ENCODE measurements around a stretch of chr6.

DNA sequence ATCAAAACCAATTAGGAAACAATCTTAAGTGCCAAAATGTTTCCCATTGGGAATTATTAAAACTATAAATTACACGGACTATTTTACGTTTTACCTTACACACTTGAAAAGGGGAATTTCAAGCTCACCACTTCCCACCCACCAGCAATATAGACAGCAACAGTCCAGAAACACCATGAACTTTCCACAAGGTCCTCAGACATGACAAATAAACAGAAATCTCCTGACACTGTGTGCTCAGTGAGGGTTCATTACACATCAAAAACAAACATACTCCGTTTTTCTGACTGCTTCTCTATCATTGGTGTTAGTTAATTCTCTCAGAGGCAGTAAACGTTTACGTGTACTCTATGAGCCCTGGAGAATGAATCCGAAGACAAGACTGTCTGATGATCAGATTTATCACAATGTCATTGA, 86.2 kb downstream of the ALDH8A1 start:
- RRBS = no CpG with 5 or more reads among the region's 6 CpGs

DNA sequence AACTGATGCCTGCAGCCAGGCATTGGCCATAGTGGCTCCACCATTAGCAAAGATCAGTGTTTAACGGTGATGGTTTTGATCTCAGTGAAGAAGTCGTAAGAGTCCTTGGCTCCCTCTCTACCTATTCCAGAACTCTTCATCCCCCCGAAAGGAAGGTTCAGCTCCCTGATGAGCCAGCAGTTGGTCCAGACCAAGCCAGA, 31.6 kb downstream of the ALDH8A1 start:
- RRBS = no CpG with 5 or more reads among the region's 3 CpGs

- RRBS = no CpG with 5 or more reads among the region's 5 CpGs
Observed at GRCh38 chr6:134928108-134928724, 21.7 kb downstream of the ALDH8A1 start.

DNA sequence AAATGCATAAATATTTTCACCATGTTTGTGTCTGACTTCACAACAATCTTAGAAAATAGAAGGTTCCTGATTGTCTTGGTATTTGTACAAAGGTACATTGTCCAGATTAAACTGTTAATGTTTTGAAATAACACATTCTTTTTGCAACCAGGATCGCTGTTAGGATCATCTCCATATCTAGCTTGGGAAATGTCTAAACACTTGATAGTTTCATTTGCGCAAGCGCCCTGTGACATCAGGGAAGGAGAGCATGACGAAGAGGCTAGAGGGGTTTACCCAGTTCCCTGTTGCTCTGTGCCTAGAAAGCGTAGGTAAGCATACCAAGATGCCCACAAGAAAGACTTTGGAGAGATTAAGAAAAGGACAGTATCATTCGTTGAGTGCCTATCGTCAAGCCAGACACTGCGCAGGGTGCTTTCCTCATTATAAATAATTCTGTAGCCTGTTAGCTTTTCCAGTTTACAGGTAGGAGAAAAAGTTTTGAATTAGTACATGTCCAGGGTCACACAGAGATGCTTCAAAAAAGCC, 19.4 kb downstream of the ALDH8A1 start:
- RRBS = no CpG with 5 or more reads among the region's 8 CpGs

- RRBS = no CpG with 5 or more reads among the region's 3 CpGs
Observed at GRCh38 chr6:134948529-134949135, 1.3 kb downstream of the ALDH8A1 start.

GRCh38 chr6:135037085-135037618, 17.5 kb downstream of the HBS1L start:
- RRBS = no CpG with 5 or more reads among the region's 5 CpGs

DNA sequence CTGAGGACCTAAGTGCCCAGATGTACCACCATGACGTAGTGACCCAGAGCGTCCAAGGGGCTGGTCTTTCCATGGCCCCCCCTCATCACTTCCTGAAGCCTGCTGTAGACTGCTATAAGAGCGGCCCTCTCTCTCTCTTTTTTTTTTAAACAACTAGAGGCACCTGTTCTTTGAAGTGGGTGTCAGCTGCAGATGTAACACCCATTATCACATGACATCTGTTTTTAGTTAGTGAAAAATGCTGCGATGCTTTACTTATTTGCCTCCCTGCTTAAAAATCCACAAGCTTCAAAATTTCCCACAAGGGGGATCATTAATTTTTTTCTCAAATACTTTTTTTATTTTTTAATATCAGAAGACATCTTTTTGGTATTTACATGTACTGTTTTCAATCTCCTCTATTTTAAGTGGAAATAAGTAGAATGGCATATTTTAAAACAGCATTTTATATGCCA, 48.3 kb upstream of the HBS1L start:
- RRBS = no CpG with 5 or more reads among the region's 4 CpGs

DNA sequence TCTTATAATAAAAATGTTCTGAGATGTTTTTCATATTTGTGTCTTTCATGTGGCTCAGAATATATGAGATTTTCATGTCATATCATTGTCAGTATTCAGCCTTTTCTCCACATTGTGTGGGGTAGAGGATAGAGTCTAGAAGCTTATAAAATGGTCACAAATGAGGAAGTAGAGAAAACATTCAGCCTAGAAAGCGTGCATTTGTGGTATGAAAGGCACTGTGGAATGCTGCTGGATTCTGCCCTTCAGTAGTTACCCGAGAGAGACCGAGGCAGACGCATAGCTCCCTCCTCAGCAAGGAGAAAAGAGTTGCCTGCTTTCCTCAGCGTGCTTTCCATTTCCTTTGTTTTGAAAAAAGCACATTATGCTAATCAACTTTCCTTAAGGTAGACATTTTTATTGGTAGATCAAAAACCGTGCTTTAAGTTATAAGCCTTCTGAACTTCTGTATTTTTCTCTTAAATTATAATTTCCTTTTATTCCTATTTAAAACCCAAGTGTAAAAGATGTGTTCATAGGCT, 28.7 kb downstream of the MYB start:
- RRBS = no CpG with 5 or more reads among the region's 6 CpGs

DNA sequence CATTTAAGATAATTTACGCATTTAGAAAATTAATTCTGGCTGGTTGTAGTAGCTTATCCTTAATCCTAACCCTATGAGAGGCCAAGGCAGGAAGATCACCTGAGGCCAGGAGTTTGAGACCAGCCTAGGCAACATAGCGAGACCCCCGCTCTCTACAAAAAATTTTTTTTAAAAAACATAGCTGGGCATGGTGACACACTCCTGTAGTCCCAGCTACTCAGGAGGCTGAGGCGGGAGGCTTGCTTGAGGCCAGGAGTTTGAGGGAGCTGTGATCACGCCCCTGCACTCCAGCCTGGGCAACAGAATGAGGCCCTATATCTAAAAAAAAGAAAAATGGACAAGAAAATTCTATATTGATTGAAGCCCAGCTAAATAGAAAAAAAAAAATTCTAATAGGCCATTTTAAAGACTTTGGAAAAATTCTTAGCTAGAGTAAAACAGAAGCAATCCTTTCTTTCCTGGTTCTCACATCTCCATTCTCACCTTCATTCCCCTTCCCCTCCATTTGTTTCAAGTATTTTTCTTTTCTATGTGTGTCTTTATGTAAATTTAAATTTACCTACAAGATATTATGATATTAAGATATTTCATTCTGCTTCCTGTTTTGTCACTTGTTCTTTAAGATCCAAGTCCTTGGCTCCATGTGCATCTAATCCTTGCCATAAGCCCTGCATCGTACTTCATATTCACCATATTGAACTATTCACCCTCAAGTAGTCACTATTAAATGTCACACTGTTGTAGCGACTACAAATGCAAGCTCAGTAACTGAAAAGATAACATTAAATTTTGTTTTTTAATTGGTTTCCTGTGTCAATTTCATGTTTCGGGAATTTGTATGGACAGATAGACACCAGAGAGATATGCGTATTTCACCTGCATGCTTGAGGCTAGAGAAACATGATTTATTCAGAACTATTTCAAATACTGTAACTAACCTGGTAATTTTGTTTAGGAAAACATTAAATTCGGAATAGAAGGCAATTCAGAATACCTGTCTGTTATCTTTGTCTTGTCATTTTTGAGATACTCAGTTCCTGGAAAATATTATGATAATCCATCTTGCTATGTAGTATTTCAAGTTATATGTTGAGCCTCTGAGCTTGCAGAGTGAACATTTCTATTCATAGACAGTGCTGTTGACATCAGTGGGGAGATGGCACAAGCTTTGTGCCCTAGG, 33.2 kb downstream of the MYB start:
- RRBS = no CpG with 5 or more reads among the region's 10 CpGs

DNA sequence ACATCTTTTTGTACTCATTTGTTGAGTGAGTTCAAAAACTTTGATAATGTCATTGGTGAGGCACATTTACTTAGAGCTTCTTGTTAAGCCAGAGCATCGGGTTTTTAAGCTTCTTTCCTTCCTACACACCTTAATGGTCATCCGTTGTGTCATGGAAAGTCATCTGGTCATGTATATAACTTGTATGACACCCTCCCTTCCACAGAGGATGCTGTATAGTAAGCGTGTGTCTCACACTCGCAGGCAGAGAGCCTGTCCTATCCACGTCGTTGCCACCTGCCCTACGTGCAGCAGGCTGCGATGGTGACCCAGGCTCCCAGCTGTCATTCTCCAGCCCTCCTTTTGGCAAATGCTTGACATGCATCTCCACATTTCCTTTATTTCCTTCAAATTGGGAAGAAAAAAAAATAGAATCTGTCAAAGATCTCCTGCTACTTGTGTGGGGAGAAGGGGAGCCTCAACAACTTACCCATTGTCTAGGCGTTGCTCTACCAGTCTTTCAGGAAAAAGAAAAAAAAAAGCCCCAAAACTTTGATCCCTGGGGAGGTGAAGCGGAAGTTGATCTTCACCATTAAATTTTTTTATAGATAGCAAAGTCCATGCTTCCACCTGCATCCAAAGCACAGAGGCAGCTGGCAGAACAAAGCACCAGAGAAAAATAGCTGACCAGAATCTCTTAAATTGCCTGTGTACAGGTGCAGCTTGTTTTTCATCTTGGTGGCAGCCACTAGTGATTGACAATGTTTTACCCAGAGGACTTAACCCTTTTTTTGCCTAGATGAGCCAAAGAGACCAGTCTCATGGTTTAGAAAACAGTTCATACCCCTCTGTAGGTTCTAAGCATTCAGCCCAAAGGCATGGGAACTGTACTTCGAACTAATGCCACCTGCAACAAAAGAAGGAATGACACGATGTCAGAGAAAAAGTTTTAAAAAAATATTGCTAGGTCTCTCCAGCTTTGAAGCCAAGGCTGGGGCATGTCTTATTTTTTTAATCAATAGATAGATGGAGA, 85.8 kb downstream of the MYB start:
- RRBS = no CpG with 5 or more reads among the region's 12 CpGs

DNA sequence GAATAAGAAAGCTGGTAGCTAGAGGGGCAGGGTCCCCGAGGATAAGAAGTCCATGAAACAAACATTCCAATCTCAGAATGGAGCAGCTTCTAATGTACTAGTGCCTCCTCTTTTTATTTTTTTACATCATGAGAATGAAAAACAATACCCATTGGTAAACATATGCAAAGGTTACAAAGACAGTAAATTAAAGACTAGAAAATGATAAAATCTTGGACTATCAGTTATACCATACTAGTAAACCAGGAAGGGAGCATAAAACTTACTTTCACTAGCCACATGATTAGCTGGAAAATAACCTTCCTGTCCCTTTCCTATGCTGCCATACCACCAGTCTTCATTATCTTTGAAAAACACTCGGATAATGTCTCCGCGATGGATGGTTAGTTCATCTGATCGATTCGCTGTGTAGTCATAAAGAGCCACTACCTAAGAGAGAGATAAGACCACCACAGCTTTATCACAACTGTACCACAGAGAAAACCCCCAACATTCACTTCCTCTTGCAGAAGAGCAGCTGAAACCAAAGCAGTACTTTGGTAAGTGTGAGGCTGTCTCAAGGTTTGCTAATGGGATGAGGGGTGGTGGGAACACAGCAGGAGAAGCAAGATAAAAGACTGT, 141.9 kb downstream of the MYB start:
- RRBS = no CpG with 5 or more reads among the region's 6 CpGs

DNA sequence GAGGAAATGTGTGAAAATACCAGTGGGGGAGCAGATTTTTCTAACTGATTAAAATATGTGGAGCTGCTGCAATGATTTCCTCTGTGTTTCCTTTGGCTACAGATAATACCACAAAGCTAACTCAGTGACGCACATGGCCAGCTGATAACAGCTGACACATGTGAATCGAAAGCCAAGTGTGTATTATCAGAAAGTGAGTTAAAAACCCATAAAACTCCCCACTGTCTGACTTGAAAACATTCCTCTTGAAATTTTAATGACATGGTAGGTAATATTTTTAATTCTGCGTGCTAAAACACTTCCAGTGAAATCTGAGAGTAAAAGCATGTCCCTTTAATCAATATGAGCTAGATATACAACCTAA, 70.9 kb upstream of the AHI1 start:
- RRBS = no CpG with 5 or more reads among the region's 3 CpGs

DNA sequence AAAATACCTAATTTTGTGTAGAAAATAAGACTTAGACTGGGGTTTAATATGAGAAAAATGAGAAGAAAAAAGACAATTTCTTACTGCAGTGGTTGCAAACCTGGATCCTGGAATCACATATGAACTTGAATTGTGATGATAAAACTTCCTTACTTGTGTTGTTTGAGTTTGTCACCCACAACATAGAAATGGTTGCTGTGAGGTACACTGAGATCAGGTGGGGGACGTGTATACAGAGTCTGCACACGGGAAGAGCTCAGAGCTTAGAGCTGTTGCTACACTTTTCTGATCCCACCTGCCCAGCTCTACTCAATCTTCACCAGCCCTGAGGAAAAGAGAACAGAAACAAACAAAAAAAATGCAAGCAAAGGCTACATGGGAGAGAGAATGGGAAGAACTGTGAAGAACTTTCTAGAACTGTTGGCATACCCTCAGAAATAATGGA, 133.1 kb downstream of the PDE7B start:
- RRBS = no CpG with 5 or more reads among the region's 2 CpGs

GRCh38 chr6:136037229-136037707, 185.8 kb downstream of the PDE7B start:
- RRBS = no CpG with 5 or more reads among the region's 6 CpGs

DNA sequence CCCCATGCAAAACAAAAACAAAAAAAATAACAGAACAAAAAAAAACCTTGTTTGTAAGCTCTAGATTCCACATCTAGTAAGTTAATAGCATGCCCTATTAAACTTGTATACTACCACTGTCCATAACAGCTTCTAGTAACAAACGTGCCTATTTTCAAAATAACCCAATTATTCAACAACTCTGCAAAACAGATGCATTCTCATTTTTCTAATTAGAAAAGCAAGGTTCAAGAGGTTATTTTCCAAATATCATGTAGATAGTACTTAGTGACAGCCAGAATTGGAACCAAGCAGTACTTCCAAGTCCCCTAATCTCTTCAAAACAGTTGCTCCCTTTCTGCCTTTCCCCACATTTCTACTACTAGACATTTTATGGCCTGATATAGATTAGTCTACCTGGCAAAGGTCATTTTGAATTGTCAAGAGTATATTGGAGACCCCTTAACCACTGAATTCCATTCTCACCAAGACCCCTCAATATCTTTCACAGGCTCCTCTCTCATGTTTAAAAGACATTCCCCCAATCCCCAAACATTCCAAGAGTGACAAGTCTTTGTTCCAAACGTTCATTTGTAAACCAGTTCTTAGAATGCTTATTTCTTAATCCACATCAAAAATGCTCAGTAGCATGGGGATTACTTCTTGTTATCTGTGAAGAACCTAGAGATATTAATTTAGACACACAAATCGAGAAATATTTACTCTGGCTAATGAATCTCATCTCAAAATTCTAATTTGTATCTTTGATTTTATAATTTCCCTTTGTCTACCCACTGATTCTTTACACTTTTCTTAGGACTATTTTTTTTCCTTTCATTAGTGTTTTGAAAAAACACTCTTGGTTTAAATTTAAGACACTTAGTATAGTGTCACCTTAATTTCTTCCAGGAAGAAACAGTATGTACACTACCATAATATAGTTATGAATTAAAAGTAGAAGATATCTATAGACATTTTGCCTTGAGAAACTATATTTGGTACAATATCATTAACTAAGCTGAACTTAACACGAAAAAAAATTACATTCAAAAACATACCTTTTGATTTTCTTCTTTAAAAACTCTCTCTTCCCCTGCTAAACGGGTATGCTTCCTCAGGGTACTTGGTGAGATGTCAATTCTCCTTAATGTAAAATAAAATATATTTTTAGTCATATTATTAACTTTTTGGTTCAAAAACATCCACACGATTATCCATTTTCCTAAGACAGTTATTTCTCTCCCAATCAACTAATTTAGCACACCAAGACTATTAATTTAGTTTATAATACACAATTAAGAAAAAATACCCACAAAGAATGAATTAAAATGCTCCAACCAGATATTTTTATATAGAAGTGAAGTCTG, 18.2 kb downstream of the BCLAF1 start:
- RRBS = no CpG with 5 or more reads among the region's 6 CpGs

- RRBS = no CpG with 5 or more reads among the region's 11 CpGs
Observed at GRCh38 chr6:136362401-136363408, 73.1 kb upstream of the BCLAF1 start.

DNA sequence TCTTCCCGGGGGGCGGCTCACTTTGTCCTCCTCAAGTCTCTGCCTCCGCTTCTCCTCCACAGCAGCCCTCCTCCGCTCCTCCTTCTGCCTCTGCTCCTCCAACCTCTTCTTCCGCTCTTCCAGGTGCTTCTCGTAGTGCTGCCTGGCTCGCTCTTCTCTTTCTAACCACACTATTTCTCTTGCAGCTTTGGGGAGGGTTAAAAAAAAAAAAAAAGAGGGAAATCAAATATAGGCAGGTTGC, 99.6 kb upstream of the BCLAF1 start:
- RRBS = no CpG with 5 or more reads among the region's 7 CpGs

DNA sequence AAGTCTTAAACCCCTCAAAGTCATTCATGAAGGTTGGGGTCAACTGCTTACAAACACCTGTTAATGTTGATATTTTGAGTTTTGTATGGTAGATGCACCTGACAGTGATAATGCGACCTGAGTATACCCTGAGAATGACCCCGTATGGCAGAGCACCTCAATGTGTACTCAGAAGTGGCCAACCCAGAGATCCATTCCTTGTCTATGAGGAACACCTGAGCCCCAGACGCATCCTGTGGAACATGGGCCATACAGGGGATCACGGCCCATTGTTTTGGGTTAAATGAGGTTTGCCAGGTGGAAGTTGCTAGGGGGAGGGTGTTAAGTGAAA, 36.7 kb downstream of the MAP7 start:
- RRBS = no CpG with 5 or more reads among the region's 4 CpGs

- RRBS = no CpG with 5 or more reads among the region's 4 CpGs
Observed at GRCh38 chr6:136546425-136547026, 3.7 kb downstream of the MAP7 start.

- RRBS = no CpG with 5 or more reads among the region's 5 CpGs
Observed at GRCh38 chr6:136599542-136600052, 49.4 kb upstream of the MAP7 start.

Data from zone of skin (tissue), 1 donor.